Occipital lobe (tissue), 2 donors: ENCODE results near the genes FMO4 and MYOC.

DNA sequence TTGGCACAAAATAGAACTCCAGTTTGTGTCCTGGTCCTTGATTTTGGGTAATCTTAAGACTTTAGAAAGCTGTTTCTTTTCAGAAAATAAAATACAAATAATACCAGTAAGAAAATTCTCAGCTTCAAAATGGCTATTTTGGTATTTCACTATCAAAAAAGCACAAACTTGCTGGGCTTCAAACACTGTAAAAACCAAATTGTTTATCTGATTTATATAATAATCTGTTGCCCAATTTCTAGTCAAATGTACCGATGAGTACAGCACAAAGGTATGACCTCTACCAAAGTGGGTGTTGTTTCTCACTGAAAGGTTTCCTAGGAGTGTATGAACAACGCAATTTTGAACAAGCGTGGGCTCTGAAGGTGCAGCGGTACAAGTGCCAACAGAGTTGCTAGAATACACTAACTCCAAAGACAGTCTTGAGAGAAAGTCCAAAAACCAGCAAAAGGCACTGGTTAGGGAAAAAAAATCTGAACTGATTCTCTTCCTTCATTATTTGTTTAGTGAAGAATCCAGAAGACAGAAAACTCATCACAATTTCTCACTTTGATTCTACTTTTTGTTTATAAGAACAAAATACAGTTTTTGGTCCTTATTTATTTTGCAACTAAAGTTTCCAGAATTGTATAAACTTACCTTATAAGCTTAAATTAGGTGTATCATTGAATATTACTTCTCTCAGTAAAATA, 130.4 kb downstream of the ATP1B1 start:
- RAMPAGE, long total RNA: no peak

DNA sequence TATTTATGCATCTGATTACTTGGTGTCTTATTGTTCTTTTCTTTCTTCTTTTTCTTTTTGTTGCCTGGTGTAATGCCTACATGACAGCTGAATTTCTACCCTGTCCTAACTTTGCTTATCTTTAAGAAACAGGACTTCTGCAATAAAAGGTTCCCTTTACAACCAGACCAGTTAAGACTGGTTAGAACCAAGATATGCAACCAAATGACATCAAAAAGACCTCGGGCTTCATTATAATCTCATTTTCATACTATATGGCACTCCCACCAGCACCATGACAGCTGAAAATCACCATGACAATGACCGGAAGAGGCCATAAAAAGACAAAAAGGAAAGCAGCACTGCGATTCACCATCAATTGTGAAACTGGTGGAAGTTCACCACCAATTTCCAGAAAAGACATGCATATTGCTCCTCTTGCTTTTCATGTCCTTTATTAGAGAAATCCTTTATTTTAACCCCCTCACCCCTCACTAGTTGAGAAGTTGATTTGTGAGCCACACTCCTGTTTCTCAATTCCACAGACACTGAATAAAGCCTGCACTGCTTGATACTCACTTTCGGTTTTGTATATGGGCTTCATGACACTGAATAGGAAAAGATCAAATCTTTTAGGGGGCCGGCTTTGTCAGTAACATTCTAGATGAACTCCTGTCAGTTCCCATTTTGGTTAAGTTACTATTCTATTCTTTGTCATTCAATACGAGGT, 58.3 kb downstream of the NME7 start:
- RAMPAGE, long total RNA: no peak

DNA sequence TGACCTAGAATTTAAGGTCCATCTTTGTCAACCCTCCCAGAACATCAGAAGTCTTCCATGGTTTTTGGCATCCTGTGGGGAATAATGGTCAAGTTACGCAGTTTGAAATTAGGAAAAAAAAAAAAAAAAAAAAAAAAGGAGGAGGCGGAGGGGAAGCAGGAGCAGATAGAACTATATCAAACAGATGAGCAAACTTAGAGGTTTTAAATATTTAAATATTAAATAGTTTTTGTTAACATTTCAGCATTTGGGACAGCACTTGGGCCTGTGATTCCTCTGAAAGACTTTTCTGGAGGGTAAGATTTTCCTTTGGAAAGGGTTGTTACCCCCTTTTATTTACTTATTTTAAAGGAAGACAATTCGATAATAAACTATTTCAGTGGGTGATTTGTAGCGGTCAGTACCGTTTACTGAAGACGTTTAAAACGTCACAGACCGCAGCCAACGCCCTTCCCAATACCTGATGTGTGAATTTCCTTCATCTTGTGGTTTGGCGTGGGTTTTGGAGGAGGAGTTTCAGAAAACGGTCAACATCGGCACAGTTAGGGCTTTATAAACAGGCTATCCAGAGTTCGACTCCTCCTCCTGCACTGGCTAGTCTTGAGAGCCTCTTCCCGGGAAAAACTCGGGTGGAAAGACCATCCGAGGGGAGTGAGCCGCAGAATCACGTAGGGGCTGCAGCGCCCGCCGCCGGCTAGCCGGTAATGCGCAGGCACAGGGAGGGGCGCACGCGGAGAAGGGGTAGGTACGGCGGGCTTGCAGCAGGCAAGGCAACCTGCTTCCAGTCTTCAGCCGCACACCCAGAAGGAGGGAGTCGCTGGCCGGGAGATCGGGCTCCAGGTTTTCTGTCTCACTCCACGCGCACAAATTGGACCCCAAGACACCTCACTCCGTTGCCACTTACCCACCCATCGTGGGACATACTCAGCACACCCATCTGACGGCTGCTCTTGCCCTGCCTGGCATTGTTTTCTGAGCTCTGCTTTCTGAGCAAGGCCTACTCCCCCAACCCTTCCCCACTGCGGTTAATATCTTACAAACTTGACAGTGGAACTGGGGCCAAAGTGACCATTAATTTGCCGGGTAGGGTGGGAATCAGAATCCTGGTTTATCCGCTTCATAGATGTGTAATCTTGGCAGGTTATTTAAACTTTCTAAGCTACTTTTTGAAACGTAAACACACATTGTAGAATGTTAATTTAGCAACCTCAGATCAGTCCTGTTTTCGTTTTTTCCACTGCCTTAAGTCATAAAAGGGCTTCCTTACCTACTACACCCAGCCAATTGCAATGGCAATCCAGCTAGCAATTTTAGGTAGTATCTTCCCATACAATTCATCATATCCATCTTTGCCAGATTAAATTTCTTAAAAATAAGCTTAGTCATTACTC, 25.5 kb downstream of the SLC19A2 start:
- RAMPAGE, long total RNA: no peak

GRCh38 chr1:169483286-169483974, 2.3 kb downstream of the SLC19A2 start:
- RAMPAGE, long total RNA: no peak

GRCh38 chr1:169576266-169576788, 10.0 kb downstream of the F5 start:
- RAMPAGE, long total RNA: no peak

DNA sequence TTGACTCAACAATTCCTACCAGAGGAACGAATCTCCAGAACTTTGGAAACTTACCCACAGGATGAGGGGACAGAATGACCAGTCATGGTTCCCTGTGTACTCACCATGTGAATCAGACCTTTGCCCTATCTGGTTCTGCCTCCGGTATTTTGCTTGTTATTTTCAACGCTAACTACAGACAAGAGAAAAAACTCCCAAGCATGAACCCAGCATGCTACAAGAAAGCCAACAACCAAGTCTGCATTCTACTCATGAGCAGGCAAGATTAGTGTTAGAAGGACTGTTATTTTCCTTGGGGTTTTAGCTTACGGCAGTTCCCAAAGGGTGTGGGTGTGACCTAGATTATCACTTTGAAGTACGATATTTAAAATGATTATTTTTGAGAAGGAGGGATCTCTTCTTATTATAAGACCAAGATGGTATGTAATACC, 1.5 kb downstream of the F5 start:
- RAMPAGE, long total RNA: no peak

- RAMPAGE, long total RNA: no peak
Observed at GRCh38 chr1:169604440-169605273, 18.4 kb upstream of the F5 start.

- RAMPAGE, long total RNA: no peak
Observed at GRCh38 chr1:171210144-171210725, 25.1 kb downstream of the FMO2 start.

GRCh38 chr1:171213825-171214283, 28.8 kb downstream of the FMO2 start:
- RAMPAGE, long total RNA: no peak

GRCh38 chr1:171219332-171220534, 28.6 kb upstream of the FMO1 start:
- RAMPAGE, long total RNA: no peak

GRCh38 chr1:171313704-171314284, at the start of gene FMO4:
Gene FMO4 (plus strand): TSS chr1:171314183.
- RAMPAGE, long total RNA: no peak

GRCh38 chr1:171319597-171320344, 5.8 kb downstream of the FMO4 start:
- RAMPAGE, long total RNA: no peak

- RAMPAGE, long total RNA: no peak
Observed at GRCh38 chr1:171532196-171532994, 47.1 kb downstream of the PRRC2C start.

- RAMPAGE, long total RNA: no peak
Observed at GRCh38 chr1:171540924-171541766, 55.8 kb downstream of the PRRC2C start.

- RAMPAGE, long total RNA: no peak
Observed at GRCh38 chr1:171541767-171542343, 56.5 kb downstream of the PRRC2C start.

- RAMPAGE, long total RNA: no peak
Observed at GRCh38 chr1:171600252-171600818, 21.7 kb upstream of the MYOCOS start.

DNA sequence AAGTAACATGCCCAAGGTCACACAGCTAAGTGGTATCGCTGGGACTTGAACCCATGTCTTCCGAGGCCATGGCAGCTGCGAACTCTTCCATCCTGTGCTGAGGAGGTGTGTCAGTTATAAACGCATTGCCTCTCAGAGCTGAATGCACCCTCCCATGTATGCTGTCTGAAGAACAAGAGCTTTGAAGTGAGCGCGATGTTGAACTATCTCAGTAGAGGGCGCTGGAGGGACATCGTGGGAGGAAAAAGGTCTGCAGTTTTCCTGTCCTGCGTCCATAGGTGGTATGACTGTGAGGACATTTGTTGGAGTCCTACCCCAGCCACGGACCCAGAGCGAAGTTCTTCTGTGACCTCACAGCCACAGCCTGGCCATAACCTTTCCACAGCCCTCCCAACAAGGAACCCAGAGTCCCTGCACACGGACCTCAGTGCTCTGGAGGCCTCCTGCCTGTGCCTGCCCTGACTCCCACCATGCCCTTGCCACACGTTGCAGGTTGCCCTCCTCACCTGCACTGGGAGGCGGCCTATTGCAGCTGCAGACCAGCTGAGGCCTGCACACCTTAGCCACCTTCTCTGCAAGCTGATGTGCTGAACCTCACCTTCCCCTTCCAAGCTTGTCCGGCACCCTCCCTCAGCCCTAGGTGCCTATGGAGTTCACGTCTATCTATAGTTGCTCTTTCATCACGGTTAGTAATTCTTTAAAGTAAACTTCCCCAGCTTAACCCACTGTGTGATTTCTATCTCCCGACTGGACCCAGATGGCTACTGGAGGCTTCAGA, 7.4 kb downstream of the MYOC start:
- RAMPAGE, long total RNA: no peak

DNA sequence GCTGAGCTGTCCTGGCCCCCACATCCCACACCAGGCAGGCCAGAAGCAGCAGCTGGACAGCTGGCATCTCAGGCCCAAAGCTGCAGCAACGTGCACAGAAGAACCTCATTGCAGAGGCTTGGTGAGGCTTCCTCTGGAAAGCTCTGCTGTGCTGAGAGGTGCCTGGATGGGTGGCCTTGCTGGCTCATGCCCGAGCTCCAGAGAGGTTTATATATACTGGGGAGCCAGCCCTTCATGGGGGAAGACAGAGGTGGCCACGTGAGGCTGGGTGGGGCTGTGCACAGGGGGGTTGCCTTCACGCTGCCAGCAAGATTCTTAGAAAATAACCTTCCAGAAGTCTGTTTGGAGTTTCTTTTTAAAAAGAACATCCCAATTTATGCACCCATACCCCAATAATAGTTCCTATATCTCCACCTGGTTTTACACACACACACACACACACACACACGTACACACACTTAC, at the start of gene MYOC:
MYOC (minus strand) TSS at position 186 of the 462 bp plus-strand sequence.
- RAMPAGE, long total RNA: no peak

DNA sequence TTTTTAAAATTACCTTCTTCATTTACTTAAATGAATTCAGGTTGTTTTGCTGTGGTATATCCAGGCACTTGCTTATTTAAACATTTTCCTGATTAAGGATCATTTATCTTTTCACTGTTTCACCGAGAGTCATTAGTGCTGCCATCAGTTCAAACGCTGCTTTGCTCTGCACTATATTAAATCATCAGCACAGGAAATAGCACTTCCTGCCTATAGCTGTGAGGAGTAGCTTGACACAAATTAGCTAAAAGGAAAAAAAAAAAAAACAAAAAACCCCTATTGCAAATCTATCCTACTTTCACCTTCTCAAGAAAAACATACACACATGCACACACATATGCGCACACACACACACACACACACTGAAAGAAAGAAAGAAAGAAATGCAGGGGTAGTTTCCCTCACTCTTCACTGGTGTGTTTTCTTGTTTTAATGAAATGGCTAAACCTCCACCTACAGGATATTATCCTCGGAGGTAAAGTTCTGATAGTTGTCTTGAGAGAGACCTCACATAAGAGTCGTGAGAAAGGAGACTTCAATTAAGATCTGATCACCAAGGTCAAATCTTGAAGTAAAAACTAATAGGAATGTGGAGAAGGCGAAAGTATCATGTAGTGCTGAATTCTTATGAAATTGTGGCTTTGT, 39.6 kb upstream of the C1orf105 start:
- RAMPAGE, long total RNA: no peak

DNA sequence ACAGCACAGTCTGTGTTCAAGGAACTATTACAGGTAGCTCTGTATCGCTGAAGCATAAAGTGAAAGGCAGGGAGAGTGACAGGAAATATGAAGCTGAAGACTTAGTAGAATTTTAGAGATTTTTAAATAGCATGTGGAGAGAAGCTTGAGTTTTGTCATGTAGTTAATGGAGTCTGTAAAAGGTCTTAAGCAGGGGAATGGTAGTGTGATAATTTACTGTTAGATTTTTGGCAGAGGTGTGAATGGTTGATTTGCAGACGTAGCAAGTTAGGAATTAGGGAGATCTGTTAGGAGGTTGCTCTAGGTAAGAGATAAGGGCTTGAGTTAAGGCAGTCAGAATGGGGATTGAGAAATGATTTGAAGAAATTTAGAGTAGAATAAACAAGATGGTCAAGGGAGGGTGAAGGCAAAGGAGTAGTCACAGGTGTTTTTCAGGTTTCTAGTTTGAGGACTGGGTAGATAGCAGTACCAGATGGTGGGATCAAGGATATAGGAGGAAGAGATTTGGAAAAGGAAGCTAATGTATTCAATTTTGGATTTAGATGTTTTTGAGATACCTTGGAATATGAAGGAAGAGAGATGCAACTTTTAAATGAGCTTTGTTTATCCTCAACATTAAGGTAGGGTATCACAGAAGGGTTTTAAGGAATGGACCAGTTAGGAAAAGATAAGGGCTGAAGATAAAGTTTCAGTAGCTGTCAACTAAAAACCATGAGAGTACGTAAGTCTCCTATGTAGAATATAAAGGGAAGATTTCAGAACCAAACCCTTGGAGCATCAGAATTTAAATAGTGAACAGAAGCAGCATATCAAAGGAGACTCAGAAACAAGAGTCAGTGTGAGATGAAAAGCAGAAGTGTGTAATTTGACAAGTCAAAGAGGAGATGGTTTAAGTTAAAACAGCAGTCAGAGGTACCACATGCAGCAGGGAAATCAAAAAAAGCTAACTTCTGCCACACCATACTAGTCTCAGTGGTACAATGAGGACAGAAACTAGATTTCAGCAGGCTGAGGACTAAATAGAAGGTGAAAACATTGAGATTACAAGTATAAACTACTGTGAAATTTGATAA, 12.0 kb downstream of the SUCO start:
- RAMPAGE, long total RNA: no peak